Sigmoid colon (tissue), 4 donors: ENCODE results near the gene LRRC28.

- PRO-cap, result no peak
- RAMPAGE, long total RNA, 4 experiments, result no peak in any of the 4 experiments
Measured at GRCh38 chr15:98794642-98795135, 146.3 kb downstream of the IGF1R start.

GRCh38 chr15:98923104-98923778, 84.4 kb downstream of the PGPEP1L start:
- PRO-cap, result no peak
- RAMPAGE, long total RNA, 4 experiments, result no peak in any of the 4 experiments

GRCh38 chr15:98939069-98939618, 68.4 kb downstream of the PGPEP1L start:
- PRO-cap, result no peak
- RAMPAGE, long total RNA, 4 experiments, result no peak in any of the 4 experiments

DNA sequence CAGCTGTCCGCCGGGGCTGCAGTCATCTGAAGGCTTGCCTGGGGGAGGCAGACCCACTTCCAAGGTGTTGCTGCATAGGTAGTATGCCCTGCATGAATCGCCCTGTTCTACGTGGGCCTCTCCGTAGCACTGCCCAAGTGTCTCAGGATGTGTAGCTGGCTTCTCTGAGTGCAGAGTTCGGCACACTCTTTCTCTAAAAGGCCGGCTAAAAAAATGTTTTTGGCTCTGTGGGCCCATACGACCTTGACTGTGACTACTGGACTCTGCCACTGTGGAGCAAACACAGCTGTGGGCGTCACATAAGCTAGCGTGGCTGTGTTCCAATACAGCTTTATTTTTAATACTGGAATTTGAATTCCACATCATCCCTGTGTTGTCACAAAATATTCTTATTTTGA, 56.0 kb downstream of the PGPEP1L start:
- PRO-cap, result no peak
- RAMPAGE, long total RNA, 4 experiments, result no peak in any of the 4 experiments

- PRO-cap, result no peak
- RAMPAGE, long total RNA, 4 experiments, result no peak in any of the 4 experiments
Measured at GRCh38 chr15:99053614-99054544, 46.3 kb upstream of the PGPEP1L start.

GRCh38 chr15:99096758-99097532, 7.9 kb upstream of the SYNM start:
- PRO-cap, result no peak
- RAMPAGE, long total RNA, 4 experiments, result no peak in any of the 4 experiments

GRCh38 chr15:99129942-99131001, 25.4 kb downstream of the SYNM start:
- PRO-cap, result no peak
- RAMPAGE, long total RNA, 4 experiments, result start-site peak on the plus strand in 1 of 4 experiments, at chr15:99130186-99130593 at its widest, 20 to 98 reads per replicate

DNA sequence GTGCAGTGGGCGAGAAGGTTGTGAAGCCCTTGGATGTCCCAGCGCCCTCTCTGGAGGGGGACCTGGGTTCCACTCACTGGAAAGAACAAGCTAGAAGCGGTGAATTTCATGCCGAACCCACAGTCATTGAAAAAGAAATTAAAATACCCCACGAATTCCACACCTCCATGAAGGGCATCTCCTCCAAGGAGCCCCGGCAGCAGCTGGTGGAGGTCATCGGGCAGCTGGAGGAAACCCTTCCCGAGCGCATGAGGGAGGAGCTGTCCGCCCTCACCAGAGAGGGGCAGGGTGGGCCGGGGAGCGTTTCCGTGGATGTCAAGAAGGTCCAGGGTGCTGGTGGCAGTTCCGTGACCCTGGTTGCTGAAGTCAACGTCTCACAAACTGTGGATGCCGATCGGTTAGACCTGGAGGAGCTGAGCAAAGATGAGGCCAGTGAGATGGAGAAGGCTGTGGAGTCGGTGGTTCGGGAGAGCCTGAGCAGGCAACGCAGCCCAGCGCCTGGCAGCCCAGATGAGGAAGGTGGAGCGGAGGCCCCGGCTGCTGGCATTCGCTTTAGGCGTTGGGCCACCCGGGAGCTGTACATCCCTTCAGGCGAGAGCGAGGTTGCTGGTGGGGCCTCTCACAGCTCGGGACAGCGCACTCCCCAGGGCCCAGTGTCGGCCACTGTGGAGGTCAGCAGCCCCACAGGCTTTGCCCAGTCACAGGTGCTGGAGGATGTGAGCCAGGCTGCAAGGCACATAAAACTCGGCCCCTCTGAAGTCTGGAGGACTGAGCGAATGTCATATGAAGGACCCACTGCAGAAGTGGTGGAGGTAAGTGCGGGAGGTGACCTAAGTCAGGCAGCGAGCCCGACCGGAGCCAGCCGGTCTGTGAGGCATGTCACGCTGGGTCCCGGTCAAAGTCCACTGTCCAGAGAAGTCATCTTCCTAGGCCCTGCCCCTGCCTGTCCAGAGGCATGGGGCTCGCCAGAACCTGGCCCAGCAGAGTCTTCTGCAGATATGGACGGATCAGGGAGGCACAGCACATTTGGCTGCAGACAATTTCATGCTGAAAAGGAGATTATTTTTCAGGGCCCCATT, 26.5 kb downstream of the SYNM start:
- PRO-cap, result no peak
- RAMPAGE, long total RNA, 4 experiments, result start-site peak on the plus strand in 1 of 4 experiments, centred at position 343 of the sequence, 79 reads per replicate; start-site peak on the minus strand in 1 of 4 experiments, centred at position 570 of the sequence, 21 reads per replicate

DNA sequence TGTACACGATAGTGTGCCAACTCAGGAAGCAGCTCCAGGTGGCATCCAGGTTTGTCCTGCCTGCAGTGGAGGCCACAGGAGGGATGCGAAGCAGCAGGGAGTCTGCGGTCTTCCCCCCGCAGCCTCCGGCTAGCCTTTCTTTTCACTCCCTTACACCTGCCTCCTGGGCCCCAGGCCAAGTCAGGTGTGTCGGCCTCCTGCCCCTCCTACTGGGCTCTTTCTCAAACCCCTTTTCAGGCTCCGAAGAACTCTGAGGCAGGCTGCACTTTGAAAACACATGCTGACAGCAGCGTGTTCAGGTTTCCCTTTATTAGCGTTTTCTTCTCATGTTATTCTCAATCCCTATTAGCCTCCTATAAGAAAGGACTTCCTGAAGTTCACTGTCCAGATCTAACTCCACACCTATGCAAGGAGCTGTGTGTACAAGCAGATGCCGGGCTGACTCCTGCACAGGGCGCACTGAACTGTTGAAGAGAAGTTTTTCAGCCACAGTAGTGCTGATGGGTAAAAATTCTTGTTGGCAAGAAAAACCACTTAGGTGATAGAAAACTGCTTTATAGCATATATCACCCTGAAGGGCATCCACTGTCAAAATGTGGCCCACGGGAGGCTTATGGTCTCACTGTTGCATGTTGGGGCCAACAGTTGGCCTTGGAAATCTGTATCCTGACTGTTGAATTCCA, 32.5 kb downstream of the SYNM start:
- PRO-cap, result no peak
- RAMPAGE, long total RNA, 4 experiments, result no peak in any of the 4 experiments

- PRO-cap, result unidirectional peak, minus-strand start at chr15:99251147; bidirectional peak, plus-strand start at chr15:99251499, minus-strand start at chr15:99251211
- RAMPAGE, long total RNA, 4 experiments, result start-site peak on the plus strand in 3 of 4 experiments, at chr15:99251478-99251516 at its widest, 45 to 106 reads per replicate; start-site peak on the minus strand in 1 of 4 experiments, at chr15:99251184-99251229 at its widest, 14 reads per replicate
Measured at GRCh38 chr15:99250641-99251590, at the start of gene LRRC28. Gene LRRC28 (plus strand): TSS chr15:99251481.

GRCh38 chr15:99307595-99308239, 56.4 kb downstream of the LRRC28 start:
- PRO-cap, result no peak
- RAMPAGE, long total RNA, 4 experiments, result no peak in any of the 4 experiments

DNA sequence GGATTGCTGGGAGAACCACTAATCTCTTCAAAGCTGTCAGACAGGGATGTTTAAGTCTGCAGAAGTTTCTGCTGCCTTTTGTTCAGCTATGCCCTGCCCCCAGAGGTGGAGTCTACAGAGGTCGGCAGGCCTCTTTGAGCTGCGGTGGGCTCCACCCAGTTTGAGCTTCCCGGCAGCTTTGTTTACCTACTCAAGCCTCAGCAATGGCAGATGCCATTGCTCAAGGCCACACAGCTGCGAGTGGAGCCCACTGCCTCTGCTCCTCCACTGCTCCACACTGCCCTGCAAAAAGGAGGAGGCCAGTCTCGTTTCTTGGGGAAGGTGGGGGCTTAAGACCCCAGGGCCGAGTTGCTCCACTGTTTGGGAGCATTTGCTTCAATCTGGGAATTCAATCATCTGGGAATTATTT, 144.7 kb upstream of the MEF2A start:
- PRO-cap, result no peak
- RAMPAGE, long total RNA, 4 experiments, result no peak in any of the 4 experiments

GRCh38 chr15:99446908-99447351, 118.9 kb upstream of the MEF2A start:
- PRO-cap, result no peak
- RAMPAGE, long total RNA, 4 experiments, result no peak in any of the 4 experiments

DNA sequence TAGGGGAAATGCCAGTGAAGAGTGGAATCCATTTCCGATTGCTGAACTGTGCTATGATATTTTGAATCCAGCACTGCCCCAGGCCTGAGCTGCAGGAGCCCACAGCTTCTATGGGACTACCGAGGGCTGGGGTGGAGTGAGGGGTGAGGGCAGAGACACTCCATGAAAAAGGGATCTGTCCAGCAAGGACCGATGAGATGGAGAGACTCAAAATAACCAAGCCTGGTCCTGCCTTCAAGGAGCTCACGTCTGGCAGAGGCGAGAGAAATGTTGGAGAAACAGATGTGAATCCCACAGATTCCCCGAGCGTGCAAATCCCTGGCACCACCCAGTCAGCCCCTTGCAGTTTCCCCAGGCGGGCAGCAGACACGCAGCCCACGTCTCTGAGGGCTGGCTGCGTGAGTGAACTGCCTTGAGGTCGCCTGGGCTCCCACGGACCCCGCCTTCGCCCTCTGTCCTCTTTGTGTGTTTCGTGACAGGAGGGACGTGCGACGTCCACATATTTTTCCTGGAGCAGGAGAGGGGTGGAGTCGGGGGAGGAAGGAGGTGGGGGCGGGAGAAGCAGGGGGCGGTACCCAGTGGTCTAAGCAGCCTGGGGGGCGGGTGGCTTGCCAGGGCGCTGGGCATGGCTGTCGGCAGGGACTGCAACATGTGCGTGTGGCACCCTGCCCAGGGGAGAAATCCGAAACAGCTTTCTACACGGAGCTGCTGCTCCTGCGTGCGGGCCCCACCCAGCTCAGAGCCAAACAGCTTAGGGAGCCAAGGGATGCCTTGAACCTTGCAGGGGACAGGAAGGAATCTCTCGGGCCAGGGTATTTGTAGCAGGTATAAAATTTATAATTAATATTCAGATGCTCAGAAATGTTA, 79.5 kb upstream of the MEF2A start:
- PRO-cap, result bidirectional peak, plus-strand start at position 578 of the sequence, minus-strand start at position 510 of the sequence
- RAMPAGE, long total RNA, 4 experiments, result no peak in any of the 4 experiments

- PRO-cap, result no peak
- RAMPAGE, long total RNA, 4 experiments, result no peak in any of the 4 experiments
Measured at GRCh38 chr15:99504704-99505253, 61.0 kb upstream of the MEF2A start.

- PRO-cap, result no peak
- RAMPAGE, long total RNA, 4 experiments, result no peak in any of the 4 experiments
Measured at GRCh38 chr15:99507116-99507706, 58.6 kb upstream of the MEF2A start.

DNA sequence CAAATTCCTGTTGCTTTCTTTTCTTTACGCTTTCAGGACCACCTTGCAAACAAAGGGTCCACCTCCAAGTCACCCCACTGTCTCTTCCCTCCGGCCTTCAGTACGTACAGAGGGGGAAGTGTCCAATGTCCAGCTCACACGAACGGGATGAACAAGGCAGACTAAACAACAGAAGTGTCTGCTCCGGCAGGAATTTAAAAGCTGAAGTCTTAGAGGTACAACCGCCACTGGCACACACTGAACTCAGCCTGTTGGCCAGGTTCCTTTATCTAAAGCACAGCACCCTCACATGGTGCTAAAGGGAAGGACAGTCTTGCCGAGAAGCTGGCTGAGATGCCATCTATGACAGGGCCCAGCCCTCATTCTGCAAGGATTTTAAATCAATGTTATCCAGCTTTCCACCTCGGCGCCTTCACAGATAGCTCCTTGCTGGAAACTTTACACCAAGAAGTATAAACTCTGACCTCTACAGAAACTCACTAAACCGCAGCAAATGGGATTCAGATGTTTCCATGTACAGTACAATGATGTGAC, 2.8 kb downstream of the ADAMTS17 start:
- PRO-cap, result no peak
- RAMPAGE, long total RNA, 4 experiments, result no peak in any of the 4 experiments

DNA sequence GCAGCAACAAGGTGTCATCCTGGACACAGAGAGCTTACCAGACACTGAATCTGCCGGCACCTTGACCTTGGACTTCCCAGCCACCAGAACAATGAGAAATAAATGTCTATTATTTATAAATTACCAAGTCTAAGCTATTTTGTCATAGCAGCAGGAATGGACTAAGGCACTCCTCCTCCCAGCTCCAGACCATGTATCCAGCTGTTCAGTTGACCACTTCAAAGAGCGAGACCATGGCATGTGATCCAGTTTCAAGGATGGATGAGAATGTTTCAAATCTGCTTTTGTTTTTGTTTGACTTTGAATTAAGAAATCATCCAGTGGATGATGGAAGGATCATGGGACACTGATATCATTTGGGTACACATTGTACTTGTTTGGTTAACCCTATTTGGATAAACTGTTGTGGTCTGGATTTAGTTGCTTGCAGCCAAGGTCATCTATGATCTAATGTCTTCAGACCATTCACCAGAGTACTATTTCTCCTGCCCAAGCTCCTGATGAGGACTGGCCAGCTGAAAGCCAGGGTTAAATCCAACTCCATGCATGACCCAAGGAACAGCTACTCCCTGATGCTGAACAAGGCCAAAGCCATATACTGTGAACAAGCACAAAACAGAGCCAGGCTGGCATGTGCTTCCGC, 5.0 kb upstream of the ADAMTS17 start:
- PRO-cap, result no peak
- RAMPAGE, long total RNA, 4 experiments, result no peak in any of the 4 experiments

- PRO-cap, result no peak
- RAMPAGE, long total RNA, 4 experiments, result no peak in any of the 4 experiments
Measured at GRCh38 chr15:100349219-100349545, 7.4 kb upstream of the ADAMTS17 start.

DNA sequence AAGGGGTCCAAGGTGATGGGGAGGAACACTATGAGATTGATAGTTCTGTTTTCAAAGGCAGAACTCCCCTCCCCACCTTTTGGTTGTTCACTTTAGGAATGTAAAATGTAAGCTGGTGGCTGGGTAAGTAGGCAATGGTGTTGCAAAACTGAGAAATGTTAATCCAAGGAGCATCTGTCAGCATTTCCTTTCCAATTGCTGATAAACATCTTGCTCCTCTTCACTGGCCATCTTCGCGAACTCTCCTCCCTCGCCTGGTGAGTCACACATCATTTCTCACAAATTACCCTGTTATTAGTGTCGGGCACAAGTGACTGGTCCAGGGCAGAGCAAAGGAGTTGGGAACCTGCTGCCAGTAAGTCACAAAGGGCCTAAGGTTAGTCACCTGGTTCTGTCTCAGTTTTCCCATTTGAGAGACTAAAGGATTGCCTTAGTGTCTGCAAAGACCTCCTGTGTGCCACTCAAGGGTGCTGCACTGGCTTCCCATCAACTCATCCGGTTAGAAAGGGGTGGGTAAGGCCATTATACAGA, 13.0 kb downstream of the CERS3 start:
- PRO-cap, result no peak
- RAMPAGE, long total RNA, 4 experiments, result no peak in any of the 4 experiments